ENCODE data around the genes NUDT9, DMP1 and PKD2.

DNA sequence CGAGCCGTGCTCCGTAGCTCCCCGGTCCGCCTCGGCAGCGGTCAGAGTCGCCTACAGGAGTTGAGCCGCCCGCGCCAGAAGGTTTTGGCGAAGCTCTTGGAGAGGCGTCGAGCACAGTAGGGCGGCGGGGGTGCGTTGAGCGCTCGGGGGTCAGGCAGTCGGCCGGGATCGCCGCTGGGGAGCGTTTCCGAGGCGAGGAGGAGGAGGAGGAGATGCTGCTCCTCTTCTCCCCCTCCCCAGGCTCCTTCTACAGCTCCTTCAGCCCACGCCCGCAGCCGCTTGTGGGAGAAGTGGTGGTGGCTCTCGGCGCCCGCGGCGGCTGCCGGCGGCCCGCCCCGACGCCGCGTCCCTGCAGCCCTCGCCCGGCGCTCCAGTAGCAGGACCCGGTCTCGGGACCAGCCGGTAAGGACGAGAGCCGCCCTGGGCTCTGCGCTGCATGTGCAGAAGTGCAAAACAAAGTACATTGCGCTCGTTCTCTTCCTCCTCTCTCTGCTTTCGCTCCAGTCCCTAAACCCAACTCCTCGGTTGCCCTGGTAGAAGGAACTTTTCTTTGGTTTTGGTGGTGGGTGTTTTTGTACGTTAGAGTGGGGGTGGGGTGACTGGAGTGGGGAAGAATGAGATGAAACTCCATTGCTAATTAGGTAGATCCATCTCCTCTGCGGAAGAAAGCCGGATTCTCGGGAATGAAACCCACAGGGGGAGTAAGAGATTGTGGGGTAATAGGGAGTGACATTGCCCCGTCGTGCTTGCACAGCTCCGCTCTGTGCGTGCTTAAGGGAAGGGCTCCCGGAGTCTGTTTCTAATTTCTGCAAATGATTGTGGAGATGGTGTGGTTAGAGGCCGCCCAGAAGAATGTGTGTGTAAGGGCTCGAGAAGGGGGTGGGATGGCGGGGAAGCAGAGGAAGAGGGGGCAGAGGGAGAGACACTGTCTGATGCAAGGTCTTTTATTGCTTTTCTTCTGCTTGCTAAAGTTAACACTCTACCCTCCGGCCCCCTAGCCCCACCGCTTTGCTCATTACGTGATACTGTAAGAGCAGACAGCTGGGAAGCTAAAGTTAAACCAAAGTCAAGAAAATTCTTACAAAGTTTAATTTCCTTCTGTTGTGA lies 626 bp downstream of the PTPN13 start:
- PRO-cap = bidirectional peak, plus-strand start at position 898 of the sequence, minus-strand start at position 799 of the sequence
- RAMPAGE, long total RNA, 2 experiments = no peak in any of the 2 experiments

GRCh38 chr4:86903840-86904540 lies 11.8 kb upstream of the C4orf36 start:
- PRO-cap = no peak
- RAMPAGE, long total RNA, 2 experiments = no peak in any of the 2 experiments

- PRO-cap = bidirectional peak, plus-strand start at chr4:86928183, minus-strand start at chr4:86928062
- RAMPAGE, long total RNA, 2 experiments = no peak in any of the 2 experiments
These were observed 6.9 kb upstream of the AFF1 start for GRCh38 chr4:86927940-86928328.

DNA sequence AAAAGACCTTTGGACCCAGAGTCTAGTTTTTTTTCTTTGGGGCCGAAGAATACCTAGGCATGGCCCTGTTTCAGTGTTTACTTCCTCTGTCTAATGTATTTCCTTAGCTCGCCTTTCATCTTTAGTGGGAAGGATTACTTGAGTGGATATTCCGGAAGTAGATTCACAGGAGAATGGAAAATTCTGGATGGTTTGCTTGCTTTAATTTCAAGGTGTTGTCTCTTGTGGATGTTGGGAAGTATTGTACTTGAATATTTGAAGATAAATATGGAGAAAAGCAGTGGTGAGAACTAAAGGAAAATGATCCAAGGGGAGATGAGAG lies 1.7 kb downstream of the AFF1 start:
- PRO-cap = no peak
- RAMPAGE, long total RNA, 2 experiments = no peak in any of the 2 experiments

DNA sequence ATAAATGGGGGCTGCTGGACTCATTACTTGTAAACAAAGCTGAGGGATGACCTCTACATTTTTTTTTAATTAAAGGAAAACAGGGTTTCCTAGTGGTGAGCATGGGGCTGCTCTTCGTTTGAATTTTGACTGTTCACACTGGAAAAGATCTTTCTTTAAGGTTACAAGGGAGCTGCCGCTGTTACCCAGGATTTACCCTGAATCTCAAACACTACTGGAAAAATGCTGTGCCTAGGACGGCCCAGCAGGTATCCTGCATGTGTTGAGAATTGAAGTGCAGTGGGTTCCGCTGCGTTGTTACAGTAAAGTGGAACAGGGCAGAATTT lies 25.2 kb downstream of the AFF1 start:
- PRO-cap = no peak
- RAMPAGE, long total RNA, 2 experiments = no peak in any of the 2 experiments

DNA sequence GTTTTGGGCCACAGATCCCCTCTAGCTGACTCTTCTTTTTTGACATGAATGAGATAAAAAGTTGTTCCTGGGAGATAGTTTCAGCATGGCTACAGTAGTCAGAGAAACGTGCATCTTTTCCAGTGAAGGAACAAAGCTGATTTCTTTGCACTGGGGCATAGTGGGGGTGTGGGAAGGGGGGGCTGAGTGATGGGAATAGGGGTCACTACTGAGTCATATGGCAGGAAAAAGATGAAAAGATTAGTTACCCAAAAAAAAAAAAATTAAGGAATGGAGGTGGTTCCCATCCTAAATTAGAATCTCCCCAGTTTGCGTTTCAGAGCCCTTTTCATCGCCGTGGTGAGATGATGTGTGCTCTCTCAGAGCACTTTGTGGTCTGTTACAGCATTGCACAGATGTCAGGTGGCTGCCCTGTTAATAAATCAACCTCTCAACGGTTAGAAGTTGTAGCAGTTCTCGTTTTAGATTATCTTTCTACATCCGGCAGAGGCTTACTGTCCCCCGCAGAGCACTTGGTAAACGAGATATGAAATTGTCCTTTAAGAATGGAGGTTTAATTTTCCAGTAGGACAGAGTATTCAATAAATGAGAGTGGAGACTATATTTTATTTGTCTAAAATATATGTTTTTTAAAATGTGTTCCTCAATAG lies 26.7 kb downstream of the AFF1 start:
- PRO-cap = no peak
- RAMPAGE, long total RNA, 2 experiments = no peak in any of the 2 experiments

- PRO-cap = no peak
- RAMPAGE, long total RNA, 2 experiments = no peak in any of the 2 experiments
These were observed 59.7 kb downstream of the AFF1 start for GRCh38 chr4:86994329-86995028.

- PRO-cap = bidirectional peak, plus-strand start at chr4:87007579, minus-strand start at chr4:87007518
- RAMPAGE, long total RNA, 2 experiments = no peak in any of the 2 experiments
These were observed 72.5 kb downstream of the AFF1 start for GRCh38 chr4:87007342-87007663.

DNA sequence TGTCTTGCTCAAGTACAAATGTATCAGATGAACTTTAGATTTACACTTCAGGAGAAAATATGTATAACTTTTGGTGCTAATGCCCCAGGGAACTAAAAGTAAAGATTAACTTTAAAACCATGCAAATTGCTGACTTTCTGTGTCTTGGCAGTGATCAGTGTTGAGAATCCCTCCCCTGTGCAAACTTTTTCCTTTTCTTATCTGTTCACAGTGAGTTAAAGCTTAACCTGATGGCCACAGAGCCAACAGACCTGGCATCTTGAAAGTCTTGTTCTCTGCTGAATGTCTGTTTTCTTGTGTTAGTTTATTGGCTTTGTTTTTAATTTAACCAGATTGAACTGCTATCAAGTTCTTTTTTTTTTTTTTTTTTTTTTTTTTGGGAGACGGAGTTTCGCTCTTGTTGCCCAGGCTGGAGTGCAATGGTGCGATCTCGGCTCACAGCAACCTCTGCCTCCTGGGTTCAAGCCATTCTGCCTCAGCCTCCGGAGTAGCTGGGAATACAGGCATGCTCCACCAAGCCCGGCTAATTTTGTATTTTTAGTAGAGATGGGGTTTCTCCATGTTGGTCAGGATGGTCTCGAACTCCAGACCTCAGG lies 78.0 kb downstream of the AFF1 start:
- PRO-cap = no peak
- RAMPAGE, long total RNA, 2 experiments = no peak in any of the 2 experiments

GRCh38 chr4:87038712-87039279 lies 104.0 kb downstream of the AFF1 start:
- PRO-cap = bidirectional peak, plus-strand start at chr4:87039088, minus-strand start at chr4:87038951
- RAMPAGE, long total RNA, 2 experiments = no peak in any of the 2 experiments

DNA sequence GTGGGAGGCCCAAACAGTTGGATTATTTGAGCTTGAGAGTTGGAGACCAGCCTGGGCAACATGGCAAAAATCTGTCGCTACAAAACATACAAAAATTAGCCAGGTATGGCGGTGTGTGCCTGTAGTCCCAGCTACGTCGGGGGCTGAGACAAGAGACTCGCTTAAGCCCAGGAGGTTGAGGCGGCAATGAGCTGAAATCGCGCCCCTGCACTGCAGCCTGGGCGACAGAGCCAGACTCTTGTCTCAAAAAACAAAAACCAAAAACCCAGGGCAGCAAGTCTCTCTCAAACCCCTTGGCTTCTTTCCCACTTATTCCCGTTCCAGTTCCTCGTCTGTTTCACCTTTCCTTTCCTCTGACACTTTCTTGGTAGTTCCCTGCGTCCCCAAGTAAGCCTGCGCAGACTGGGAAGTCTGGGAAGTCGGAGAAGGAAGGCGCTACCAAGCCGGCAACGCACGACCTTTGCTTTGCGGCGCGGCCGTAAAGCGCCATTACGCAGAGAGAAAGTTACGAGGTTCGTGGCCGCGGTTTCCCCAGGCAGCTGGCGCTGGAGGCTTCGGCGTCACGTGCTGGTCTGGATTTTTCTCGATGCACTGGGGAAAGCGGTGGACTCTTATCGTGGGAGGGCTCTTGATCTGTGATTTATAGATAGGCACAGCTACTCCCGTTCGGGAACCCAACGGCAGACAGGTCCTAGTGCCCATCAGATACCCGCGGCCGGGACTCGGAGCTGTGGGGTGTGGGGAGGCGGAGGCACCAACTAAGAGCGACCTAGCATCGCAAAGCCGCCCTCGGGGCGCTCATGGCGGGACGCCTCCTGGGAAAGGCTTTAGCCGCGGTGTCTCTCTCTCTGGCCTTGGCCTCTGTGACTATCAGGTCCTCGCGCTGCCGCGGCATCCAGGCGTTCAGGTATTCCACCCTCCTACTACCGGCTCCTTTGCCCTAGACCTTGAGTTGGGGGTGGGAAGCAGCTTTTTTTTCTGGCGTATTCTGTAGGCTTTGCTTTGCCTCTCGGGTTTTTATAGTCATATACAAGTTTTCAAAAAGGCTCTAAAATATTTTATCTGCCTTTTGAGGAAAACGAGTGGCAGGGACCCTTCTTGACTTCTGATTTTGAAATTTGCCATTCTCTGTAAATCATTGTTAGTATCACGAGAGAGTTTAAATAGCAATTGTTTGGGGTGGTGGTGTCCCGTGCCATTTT lies at the start of gene NUDT9:
Gene NUDT9 (plus strand): TSS at position 468 of the 1,202 bp plus-strand sequence.
- PRO-cap = bidirectional peak, plus-strand start at position 538 of the sequence, minus-strand start at position 404 of the sequence; unidirectional peak, minus-strand start at position 869 of the sequence
- RAMPAGE, long total RNA, 2 experiments = start-site peak on the plus strand in 2 of 2 experiments, centred at positions 507 to 531 of the sequence, 166 to 386 reads per replicate

DNA sequence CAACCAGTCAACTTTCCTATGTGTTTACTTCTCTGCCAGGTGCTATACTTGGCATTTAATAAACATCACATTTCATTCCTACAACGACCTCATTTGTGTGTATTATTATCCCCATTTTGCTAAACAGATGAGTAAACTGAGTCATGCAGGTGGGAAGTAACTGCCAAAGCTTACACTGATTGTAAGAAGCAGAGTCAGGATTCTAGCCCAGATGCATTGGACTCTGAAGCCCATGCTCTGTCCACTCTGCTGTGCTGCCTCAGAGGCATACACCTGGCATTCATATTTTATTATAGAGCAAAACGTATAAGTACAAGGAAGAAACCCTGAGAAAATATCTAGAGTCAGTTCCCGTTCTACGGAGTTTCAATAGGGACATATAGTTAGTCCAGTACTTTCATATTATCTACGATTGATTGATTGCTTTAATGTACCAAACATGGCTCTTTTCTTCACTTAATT lies 2.7 kb downstream of the SPARCL1 start:
- PRO-cap = unidirectional peak, plus-strand start at position 210 of the sequence
- RAMPAGE, long total RNA, 2 experiments = no peak in any of the 2 experiments

DNA sequence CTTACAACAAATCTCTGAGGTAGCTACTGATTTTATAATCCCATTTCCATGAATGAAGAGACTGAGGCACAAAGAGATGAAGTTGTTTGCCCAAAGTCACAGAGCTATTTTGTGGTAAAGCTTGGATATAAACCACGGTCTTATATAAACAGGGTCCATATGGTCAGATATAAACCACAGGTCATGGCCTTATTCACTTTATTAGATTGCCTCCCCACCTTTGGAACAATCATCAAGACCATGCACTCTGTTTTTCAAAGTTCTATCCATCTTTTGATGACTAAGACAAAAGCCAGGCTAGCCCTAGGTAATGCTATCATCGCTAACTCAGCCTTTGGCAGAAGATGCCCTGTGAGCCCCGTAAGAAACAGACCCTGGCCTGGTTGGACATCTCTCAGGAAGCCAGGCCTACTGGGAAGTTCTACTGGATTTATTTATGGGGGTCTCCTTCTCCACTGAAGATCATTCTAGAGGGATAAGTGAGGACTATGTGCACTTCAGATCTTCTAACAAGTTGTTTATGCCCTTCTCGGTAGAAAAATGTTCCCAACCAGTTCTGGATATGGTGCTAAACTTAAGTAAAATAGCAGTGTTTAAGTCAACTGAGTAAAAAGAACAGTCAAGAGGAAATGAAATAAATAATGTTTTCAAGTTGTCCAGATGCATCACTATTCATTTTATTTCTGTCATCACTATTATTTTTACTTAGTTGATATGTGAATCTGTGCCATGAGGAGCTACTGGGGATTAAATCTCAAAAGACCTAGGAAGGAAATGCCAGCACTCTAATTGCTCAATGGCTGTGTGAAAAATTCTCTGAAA lies 2.1 kb downstream of the SPARCL1 start:
- PRO-cap = bidirectional peak, plus-strand start at position 465 of the sequence, minus-strand start at position 346 of the sequence
- RAMPAGE, long total RNA, 2 experiments = no peak in any of the 2 experiments

DNA sequence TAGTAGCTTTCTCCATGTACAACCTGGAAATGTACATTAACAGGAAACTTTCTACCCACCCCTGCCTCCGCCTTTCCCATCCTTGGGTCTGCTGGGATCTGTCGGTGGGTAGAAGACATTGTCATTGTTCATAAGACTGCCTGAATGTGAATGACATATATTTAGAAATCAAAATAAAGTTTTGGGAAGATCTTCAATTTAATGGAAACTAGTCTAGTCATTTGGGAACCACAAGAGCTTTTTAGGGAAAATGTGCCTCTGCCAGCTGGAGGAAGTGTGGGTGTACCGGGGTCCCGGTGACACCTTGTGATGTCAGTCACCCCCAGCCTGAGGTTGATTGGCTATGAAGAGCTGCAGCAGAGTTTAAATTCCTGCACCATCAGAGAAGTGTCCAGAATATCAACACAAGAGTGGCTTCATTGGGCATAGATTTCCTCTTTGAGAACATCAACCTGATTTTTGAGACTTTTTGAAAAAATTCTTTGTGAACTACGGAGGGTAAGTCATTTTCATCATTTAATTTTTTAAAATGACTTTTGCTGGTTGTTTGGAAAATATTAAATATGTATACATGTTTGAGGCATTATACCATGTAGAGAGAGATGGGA lies at the start of gene DMP1:
Gene DMP1 (plus strand): TSS at position 394 of the 608 bp plus-strand sequence.
- PRO-cap = no peak
- RAMPAGE, long total RNA, 2 experiments = no peak in any of the 2 experiments

DNA sequence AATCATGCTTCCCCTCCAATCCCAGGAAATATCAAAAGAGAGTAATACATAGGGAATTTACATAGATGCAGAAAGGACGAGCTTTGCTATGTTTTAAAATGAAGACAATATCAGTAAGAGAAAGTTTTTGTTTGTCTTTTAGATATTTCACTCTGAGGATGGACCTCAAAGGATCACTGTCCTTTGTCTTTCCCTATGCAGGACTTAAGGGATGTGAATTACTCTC lies 28.0 kb downstream of the DMP1 start:
- PRO-cap = no peak
- RAMPAGE, long total RNA, 2 experiments = no peak in any of the 2 experiments

DNA sequence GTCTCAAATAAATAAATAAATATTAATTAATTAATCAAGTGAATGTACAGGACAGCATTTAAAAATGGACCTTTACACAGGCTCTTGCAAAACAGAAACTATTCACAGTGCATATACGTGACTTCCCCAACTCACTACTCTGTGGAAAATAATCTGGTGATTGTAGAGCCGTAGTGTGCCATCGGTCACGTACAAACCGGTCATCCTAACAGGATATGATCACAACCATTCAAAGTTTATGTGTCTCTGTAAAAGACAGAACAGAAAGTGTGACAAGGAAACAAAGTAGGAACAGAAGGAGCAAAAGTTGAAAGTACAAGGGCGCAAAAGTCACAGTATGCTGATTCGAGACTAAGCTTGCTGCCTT lies 18.5 kb downstream of the MEPE start:
- PRO-cap = no peak
- RAMPAGE, long total RNA, 2 experiments = no peak in any of the 2 experiments

DNA sequence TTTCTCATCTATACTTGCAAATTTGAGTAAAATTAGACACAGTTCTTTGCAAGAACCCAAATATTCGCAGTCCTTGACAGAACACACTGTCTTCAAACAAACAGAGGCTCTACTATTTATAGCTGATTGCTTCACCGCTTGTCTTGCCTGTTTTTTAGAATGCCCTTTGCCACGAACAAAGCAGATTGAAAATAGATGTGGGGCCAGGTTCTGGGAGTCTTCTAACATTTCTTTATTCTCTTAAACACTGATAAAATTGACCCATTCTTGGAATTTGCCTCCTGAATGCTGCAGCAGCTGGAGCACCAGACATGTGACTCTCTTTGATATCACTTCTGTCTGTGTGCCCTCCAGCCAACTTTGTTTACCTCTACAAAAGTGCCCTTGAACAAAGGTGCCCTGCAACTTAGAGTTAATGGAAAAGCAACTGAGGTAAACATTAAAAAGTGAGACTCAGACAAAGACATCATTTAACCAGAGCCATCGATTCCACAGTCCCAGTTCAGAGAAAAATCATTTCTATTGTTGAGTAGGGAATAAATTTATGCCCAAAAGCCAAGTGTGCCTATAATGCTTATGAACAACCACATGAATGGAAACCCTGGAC lies 64.2 kb upstream of the SPP1 start:
- PRO-cap = no peak
- RAMPAGE, long total RNA, 2 experiments = no peak in any of the 2 experiments

DNA sequence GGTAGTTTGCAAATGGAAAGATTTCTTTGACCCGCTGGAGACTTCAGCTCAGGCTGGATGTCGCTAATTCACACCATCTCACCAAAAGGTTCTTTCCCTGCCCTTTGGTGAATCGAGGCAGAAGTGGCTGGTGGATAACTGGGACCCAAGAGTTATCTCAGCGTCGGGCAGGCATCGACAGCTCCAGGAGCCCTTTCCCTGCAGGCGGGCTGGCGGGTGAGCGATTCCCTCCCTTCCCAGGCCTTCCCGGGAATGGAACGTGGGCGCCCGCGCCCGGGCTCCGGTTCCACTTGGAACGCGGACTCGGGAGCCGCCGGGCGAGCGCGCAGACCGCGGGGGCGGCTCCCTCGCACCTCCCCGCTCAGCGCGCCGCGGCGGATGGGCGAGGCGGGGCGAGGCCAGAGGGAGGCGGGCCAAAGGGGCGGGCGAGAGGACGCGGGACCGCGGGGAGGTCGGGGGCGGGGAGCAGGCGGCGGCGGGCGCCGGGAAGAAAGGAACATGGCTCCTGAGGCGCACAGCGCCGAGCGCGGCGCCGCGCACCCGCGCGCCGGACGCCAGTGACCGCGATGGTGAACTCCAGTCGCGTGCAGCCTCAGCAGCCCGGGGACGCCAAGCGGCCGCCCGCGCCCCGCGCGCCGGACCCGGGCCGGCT lies at the start of gene PKD2:
Gene PKD2 (plus strand): TSS at position 468 of the 652 bp plus-strand sequence.
- PRO-cap = bidirectional peak, plus-strand start at position 289 of the sequence, minus-strand start at position 254 of the sequence; bidirectional peak, plus-strand start at position 468 of the sequence, minus-strand start at position 380 of the sequence
- RAMPAGE, long total RNA, 2 experiments = no peak in any of the 2 experiments

GRCh38 chr4:88008679-88009295 lies 1.4 kb downstream of the PKD2 start:
- PRO-cap = unidirectional peak, minus-strand start at chr4:88008787
- RAMPAGE, long total RNA, 2 experiments = no peak in any of the 2 experiments

DNA sequence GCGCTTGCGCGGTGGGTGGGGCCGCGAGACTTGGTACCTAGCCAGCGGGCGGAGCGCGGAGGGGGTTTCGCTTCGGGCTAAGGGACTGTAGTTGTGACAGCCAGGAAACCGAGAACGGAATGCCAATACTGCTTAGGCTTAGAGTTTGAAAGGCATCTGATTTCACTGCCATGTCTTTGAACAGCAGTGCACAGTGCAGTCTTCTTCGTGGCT lies 388 bp upstream of the PPM1K start:
- PRO-cap = bidirectional peak, plus-strand start at position 94 of the sequence, minus-strand start outside the sequence
- RAMPAGE, long total RNA, 2 experiments = start-site peak on the plus strand in 1 of 2 experiments, centred at position 132 of the sequence, 244 reads per replicate